Vein endothelial cell (primary cell): ENCODE results near the gene CAP1.

GRCh38 chr1:39110485-39111315 is 84.5 kb downstream of the NDUFS5 start:
- CAGE, long polyA plus RNA = no peak

DNA sequence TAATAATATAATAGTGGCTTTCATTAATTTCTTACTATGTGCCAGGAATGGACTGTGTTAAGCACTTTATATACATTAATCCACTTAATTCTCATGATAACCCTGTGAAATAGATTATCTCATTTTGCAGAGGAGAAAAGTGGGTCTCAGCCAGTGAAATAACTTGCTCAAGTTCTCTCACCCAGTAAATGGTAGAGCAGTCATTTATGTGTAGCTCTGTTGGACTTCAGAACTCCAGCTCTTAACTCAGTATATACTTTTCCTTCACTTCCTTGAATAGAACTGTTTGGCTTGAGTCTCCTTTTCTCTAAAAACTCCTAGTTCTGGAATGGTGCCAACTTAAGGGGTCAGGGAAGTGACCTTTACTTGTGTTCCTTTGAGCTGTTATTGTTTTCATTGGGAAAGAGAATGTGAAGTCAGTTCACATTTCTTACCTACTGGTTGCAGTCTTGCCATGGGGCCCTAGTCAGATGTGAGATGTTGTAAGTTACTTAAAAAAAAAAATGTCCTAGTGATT is 77.1 kb upstream of the MACF1 start:
- CAGE, long polyA plus RNA = no peak

GRCh38 chr1:39131961-39132841 is 72.3 kb upstream of the MACF1 start:
- CAGE, long polyA plus RNA = no peak

- CAGE, long polyA plus RNA = no peak
Observed at GRCh38 chr1:39141125-39141639, 63.3 kb upstream of the MACF1 start.

GRCh38 chr1:39148776-39149404 is 55.6 kb upstream of the MACF1 start:
- CAGE, long polyA plus RNA = no peak

- CAGE, long polyA plus RNA = no peak
Observed at GRCh38 chr1:39296356-39296660, 91.8 kb downstream of the MACF1 start.

DNA sequence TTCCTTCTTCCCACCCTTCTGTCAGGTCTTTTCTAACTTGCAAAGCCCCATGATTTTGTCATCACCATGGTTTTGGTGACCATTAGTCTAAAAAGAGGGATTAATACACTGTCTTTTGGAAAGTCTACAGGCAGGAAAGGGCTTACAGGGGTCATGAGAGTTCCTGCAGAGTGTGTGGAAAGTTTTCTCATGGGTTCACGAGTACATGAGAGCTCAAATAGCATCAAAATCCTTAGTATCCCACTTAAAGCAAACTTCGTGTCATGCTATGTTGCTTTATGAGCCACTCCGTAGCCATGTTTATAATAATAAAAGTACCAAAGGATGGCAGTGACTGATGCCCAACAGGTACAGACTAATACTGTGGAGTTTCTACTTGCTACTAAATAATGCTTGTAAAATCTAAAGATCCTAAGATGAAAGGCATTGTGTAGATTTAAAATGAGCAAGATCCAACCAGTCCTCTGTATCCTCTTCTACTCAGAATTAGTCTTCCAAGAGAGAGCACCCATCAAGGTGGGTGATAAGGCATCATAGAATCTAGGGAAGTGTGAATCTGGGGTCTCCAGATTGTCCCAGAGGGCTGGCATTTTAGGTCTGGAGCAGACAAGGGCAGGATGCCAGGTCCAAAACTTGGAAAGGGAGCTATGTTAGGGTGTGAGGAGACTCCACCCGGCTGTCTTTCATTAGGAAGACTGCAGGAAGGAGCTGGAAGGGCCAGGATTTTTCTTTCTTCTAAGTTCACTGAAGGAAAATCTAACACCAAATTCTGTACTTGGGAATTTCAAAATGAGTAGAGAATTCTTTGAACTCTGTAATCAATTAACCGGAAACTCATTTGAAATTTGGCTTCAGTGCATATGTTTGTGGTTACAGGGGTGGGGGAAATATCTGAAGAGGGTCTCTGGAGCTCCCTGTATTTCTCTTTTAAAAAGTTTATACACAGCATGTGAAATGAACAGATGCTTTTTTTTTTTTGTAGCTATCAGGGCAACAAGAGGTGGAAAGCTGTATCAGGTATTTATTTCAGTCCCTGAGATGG is 86.2 kb upstream of the BMP8A start:
- CAGE, long polyA plus RNA = no peak

GRCh38 chr1:39409420-39410557 is 81.6 kb upstream of the BMP8A start:
- CAGE, long polyA plus RNA = no peak

DNA sequence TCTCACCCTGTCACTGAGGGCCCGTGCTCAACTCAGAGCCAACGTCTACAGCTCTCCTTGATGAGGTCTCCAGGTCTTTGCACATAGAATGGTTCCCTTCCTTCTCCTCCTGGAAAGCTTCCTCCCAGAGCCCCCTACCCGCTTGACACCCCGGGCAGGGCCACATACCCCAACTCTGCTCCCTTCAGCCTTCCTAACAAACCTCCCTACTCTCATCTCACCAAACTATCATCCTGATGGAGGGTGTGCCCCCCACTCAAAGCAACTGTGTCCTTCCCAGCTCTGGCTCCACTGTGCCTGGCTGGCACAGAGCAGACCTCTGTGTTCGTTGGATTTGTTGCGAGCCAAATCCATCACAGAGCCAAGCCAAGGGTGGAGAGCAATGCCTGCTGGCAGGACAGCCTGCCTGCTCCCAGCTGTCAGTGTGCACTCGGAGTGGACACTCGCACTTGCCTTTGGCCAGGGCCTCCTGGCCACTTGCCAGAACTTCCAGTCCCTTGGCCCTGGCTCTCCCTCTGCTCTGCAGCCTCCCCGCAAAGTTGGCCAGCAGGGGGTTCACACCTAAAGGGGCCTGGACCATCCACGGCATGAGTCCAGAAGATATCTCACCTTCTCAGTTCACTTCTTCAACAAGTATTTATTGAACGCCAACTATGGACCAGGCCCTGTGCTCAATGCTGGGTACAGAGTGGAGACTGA is 16.5 kb downstream of the HEYL start:
- CAGE, long polyA plus RNA = no peak

GRCh38 chr1:39671315-39671932 is 483 bp downstream of the NT5C1A start:
- CAGE, long polyA plus RNA = no peak

GRCh38 chr1:39692178-39692882 is 1.1 kb upstream of the HPCAL4 start:
- CAGE, long polyA plus RNA = no peak

DNA sequence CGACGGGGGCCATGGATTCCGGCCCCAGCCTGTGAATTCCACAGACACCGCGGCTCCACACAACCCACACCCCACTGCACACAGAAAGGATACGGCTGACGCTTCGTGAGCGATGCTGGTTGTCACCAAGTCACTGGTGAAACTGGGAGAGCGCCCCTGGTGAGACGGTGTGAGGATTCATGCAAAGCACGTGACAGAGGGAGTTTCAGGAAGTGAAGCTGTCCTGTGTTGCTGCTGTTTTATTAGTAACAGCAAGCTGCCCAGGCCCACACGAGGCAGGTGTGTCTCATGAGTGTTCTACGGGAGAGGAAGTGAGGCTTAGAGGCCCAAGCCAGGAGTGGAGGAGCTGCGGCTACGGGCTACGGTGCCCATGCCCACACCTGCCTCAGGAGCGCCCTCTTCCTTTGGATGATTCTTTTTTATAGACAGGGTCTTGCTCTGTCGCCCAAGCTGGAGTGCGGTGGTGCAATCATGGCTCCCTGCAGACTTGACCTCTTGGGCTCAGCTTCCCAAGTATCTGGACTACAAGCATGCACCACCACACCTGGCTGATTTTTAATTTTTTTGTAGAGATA is 28.7 kb upstream of the BMP8B start:
- CAGE, long polyA plus RNA = no peak

- CAGE, long polyA plus RNA = no peak
Observed at GRCh38 chr1:39876138-39876552, 7.2 kb downstream of the TRIT1 start.

- CAGE, long polyA plus RNA = no peak
Observed at GRCh38 chr1:39882474-39883392, 571 bp downstream of the TRIT1 start.

DNA sequence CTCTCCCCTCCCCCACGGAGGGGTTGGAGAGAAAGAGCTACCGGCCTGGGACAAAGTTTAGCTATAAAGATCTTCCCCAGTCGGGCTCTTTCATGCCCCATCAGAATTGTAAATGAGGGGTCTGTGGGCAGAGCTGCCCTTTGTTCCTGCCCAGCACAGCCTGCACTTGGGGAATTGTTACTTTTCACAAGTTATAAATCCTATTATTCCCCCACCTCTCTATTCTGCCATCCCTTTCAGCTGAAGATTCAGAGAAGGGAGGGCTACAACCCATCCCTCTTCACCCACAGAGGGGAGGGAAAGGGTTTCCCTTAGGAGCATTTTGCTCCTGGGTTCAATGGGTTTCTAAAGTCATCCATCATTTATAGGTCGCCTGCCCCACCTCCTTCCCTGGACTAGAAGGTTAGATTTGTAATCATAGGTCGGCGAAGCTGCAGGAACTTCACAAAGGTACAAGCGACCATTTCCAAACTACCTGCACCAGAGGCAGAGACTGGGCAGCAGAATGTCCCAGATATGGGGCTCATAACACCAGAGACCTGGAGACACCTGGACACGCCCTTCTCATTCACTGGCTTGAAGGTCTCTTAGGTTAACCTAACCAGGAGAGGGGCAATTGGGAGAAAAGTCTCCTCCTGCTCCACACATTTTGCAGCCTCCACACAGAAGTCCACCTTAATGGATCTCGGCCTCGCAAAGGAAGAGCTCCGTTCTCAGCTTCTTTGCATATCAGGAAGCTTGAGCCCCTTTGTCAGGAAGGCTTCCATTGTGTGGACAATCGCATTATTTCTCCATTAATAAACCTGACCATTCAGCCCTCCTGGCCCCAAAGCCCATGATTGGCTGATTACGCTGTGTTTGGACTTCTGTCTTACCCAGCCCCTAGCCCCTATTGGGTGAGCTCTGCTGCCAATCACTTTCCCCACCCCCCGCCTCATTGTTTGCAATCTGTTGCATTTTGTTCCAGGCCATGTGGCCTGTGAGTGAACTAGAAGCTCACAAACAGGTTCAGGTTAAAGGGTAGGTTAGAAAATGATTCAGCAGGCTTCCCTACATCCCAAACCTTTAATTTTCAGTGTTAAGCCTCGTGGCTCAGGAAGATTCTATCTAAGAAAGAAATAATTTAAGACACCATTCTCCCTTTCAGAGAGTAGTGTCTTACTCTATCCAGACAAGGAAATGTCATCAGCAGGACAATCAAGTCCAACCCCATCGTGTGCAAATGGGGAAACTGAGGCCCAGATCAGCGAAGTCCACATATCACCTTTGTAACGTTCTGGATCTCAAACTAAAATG is 3.0 kb downstream of the MYCL start:
- CAGE, long polyA plus RNA = no peak

- CAGE, long polyA plus RNA = no peak
Observed at GRCh38 chr1:39937170-39937559, 17.8 kb upstream of the MFSD2A start.

DNA sequence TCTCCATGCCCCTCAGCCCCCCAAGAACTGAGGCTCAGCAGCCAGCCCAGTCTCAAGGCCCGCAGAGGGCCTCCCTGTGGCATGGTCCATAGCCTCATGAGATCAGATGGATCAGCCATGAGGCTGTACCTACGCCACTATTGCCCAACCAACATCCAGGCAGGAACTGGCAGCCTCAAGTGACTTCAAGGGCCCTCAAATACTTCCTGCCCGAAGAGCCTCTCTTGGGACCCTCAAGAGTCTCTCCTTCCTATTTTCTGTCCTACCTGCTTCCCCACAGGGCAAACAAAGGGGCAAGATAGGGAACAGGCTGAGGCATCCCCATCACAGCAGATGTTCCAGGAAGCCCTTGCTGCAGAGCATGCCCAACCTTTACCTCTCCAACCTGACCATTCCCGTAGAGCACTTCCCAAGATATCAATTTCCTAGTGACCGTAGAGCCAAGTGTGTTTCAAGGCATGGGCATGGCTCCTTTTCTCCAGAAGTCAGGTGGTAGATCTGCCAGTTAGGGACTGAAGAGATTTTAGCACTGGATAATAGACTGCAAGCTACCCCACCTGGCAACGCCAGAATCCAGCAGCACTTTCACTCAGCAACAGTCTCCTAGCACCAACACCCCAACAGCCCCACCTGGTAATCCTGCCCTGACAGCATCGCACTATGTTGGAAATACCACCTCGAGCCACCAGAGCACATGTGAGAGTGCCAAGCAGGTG is 13.8 kb upstream of the MFSD2A start:
- CAGE, long polyA plus RNA = no peak

DNA sequence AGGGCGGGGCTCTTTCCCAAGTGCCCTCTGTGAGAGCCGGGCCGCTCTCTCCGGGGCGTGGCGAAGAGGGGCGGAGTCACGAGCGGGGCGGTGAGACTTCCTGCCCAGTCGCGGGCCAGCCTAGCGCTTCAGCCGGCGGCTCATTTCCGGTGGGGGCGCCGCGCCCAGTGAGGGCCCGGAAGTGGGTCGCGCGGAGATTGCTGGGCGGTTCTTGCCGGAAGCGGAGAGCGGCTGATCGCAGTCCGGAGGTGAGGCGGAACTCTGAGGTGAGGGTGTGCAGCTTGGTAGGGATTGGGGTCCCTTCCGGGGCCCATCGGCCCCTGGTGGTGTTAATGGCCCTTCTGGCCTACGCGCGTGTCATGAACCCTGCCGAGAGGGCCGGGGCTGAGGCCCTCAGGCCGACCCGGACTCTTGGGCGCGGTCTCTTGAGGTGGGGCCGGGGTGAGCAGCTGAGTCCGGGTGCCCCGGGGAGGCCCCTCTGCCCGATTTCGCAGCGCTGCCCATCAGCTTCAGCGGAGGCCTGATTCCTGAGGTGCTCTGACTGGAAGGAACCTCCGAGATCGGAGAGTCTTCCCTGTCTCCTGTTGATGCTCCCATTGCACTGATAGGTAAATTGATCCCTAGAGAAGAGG is at the start of gene CAP1:
TSS of gene CAP1 (plus strand) at position 194 of the 632 bp plus-strand sequence.
- CAGE, long polyA plus RNA = start-site peak on the plus strand centred at position 177 of the sequence, 141 bp wide, 1,783 and 839 reads in 2 replicates

DNA sequence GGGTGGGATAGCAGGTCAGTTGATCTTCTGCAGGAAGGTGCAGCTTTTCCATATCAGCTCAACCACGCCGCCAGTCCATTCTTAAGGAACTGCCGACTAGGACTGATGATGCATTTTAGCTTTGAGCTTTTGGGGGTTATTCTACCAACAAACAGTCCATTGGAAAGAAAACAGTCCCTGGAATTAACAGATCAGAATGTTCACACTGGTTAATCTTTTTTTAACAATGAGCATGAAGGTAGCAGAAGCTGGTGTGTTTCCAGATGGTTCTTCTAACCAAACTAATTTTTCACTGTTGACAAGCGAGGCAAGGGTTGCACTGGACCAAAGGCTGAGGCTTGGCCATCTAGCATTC is 25.4 kb downstream of the PPT1 start:
- CAGE, long polyA plus RNA = no peak

GRCh38 chr1:40095786-40096350 is 1.2 kb downstream of the PPT1 start:
- CAGE, long polyA plus RNA = no peak